Mesenchymal stem cell of the bone marrow (primary cell): ENCODE measurements around a stretch of chr17.

- CAGE, long polyA plus RNA = no peak
Observed at GRCh38 chr17:28747530-28748135, 3.8 kb downstream of the TRAF4 start.

DNA sequence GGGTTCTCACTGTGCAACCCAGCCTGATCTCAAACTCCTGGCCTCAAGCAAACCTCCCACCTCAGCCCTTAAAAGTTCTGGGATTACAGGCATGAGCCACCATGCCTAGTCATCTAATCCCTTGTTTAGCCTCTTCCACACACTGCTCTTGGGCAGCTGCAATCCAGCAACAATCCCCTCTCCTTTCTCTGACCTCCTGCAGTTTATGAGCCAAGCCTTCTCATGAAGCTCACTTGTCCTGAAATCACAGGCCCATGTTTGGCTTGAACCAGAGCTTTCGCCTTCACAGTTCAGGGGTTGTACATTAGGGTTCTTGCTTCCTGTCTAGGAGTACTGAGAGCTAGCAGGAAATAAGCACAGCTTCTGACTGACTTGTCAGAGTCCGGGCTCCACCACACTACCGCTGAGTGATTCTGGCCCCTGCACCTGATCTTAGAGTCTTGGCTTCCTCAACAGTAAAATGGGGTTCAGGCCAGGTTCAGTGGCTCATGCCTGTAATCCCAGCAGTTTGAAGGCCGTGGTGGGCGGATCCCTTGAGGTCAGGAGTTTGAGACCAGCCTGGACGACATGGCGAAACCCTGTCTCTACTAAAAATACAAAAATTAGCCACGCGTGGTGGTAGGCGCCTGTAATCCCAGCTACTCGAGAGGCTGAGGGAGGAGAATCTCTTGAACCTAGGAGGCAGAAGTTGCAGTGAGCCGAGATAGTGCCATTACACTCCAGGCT, 16.4 kb downstream of the ERAL1 start:
- CAGE, long polyA plus RNA = no peak

DNA sequence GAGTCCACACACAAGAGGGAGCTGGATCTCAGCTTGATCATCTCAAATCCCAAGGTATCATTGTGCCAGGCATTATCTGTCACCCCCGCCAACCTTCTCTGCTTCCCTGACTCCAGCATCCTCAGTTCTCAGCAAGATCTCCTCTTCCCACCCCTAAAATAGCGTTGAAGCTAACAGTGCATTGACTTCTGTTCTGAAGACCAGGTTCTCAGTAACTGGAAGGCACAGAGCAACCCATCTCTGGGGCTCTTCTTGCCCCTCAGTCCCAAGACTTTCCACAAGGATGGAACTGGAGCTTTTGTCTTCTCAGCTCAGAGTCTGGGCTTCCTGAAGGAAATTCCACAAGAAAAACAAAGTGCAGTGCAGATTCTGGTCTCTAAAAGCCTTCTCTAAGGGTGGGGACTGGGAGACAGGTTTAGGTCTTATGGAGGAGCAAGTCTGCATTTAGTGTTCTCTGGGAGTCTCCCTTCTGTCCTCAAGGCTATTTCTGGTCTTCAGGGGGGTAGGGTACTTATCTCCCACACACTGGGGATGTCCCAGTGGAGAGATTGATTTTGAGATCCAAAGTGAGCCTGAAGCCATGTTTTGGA, 1.5 kb downstream of the FLOT2 start:
- CAGE, long polyA plus RNA = no peak

GRCh38 chr17:28906142-28906682, 3.3 kb upstream of the DHRS13 start:
- CAGE, long polyA plus RNA = no peak

DNA sequence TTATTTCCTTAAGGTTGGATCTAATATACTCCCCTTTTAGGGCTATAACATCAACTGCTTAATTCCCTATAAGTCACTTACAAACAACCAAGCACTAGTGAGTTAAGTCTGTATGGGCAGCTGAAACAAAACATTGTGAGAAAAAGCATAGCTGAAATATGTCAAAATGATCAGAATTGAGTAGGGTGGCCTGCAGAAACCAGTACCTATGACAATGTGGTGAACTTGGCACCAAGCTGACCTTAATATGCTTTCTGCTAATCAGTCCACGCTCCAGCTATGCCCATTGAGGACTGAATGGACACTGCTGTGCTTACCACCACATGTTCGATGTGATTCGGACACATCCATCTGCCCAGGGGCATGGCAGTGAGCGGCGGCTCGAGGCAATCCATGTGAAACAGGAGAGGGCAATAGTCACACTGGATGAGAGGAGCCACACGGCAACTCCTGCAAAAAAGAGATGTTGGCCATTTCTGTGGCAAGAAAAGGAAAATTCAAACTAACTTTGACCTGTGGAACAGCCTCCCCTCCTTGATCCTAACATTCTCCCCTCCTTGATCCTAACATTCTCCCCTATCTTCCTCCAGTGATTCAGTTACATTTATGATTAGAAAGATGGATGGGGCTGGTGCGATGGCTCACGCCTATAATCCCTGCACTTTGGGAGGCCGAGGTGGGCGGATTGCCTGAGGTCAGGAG, 16.1 kb upstream of the DHRS13 start:
- CAGE, long polyA plus RNA = no peak

DNA sequence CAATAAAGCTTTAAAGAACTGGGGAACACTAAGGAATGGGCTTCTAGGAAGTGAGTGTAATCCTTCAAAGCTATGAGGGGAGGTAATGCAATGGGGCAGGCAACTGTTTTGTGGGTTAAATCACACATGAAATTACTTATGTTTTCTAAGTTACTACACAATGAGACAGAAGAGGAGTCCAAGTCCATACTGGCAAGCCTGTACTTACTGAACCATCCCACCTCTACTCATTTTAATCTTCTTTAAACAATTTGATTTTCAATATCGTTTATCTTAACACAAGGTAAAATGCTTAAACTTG, 21.0 kb downstream of the PHF12 start:
- CAGE, long polyA plus RNA = no peak

DNA sequence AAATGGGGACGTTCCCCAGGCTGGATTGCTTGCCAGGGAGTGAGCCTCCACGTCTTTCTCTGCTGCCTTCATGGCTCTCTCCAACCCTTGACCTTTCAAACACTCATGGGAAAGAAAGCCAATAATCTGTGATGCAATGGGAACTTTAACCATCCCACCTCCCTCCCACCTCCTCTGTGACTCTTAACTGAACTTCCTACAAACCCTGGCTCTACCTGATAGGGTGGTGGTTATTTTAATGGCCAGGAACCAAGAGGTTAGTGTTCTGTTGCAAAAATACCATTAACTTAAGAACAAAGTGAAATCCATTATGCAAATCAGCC, 2.8 kb downstream of the PIPOX start:
- CAGE, long polyA plus RNA = no peak

DNA sequence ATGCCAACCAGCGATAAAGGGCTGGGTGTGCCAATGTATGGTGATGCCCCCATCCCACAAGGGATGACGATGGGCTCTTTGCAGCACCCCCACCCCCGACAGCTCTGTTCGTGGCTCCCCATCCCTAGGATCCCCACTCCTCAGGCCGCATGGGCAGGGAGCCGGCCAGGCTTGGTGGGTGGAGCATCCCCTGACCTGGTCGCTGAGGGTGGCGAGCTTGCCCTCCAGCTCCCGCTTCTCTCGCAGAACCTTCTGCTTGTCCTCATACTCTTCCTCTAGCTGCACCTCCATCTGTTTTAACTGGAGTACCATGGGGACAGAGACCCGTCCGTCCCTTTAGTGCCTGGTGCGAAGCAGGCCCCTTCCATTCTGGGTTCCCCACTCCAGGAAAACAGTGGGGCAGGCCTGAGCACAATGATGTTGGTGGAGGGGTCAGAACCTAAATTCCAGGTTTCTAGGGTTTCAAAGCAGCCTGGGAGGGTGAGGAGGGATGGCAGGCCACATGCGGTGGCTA, 50.2 kb downstream of the PIPOX start:
- CAGE, long polyA plus RNA = no peak

- CAGE, long polyA plus RNA = no peak
Observed at GRCh38 chr17:29148197-29149498, 31.6 kb downstream of the MYO18A start.

DNA sequence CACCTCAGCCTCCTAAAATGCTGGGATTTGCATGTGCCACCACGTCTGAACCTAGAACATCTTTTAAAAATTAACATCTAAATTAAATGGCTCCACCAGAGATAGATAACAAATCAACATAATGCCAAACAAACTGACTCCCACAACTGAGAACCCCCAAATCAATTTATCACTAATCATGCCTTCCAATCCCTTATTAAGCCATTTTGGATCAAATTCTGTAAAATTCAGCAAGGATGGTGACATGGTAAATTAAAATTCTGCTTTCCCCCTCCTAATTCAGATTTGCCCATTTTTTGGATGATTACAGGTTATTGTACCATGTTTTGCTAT, 16.7 kb downstream of the NUFIP2 start:
- CAGE, long polyA plus RNA = no peak

GRCh38 chr17:29332563-29332762, 38.5 kb upstream of the NUFIP2 start:
- CAGE, long polyA plus RNA = no peak

GRCh38 chr17:29424676-29425286, 34.6 kb downstream of the TAOK1 start:
- CAGE, long polyA plus RNA = no peak

DNA sequence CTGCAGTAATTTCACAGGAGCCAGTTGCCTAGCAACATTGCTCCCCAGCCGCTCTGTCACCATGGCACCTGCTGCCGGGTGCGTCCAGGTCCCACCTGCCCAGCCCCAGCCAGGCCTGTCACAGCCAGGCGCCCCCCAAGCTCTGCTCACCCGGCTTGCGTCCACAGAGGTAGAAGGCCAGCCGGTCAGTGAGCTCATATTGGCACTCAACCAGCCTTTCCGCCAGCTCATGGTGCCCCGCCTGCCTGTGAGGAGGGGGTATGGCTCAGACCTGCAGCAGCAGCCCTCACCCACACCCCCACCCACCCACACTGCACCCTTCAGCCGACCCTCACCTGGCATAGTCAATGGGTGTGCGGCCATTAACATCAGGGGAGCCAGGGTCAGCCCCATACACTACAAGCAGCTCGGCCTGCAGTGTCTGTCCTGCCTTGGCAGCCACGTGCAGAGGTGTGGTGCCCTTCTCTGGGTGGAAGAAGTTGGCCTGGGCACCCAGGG, 7.8 kb downstream of the GIT1 start:
- CAGE, long polyA plus RNA = no peak

DNA sequence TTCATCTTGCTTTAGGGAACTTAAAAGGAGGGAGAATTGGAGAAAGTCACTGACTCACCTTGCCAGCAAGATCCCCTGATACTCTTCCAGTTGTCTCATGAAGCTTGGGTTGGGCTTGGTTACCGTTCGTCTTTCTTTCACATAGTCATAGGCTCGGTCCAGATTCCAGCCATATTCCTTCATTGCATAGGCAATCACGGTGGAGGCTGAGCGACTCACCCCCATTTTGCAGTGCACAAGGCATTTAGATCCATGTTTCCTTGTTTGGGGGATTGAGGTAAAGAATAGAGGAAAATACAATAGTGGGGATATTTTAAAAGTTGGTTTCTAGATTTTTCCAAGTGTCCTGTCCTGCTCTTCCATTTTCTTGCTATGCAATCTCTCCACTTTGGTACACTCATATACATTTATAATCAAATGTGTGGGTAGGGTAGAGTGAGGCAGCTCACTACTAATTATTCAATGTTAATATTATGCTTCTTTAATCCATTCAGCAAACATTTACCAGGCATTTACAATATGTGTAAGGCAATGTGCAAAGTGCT, 25.4 kb upstream of the CORO6 start:
- CAGE, long polyA plus RNA = no peak

- CAGE, long polyA plus RNA = no peak
Observed at GRCh38 chr17:29674259-29674743, 51.6 kb upstream of the CORO6 start.

DNA sequence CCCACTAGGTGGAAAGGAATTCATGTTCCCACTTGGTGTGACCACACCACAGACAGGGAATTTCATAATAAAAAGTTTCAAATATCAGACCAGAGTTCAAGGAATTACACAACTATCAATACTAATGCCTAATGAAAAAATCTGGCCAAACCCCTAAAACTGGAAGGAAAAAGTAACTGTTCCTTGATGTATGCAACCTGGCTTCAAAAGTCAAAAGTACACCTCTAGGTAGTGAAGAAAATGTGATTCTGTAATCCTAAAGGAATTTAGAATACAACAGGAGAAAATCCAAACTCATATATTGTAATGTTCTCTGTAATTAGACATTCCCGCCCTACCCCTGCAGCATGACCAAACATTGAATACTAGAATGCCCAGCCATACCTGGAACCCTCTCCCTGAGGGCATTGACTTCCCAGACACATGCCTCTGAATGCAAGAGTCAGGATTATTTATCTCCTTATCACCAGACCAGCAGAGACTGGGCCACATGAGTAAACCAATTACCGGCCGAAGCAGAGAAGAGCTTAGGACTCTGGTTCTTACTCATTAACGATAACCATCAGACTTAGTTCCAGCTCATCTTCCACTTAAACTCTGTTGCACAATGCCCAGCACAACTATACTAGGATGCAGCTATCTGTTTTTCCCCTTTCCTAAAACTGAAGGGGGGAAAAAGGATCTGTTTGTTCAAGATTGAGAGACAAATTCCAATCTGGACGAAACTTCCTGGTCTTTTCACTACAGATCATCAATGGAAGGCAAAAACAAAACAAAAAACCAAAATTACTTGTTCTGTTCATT, 88.1 kb upstream of the CORO6 start:
- CAGE, long polyA plus RNA = no peak

DNA sequence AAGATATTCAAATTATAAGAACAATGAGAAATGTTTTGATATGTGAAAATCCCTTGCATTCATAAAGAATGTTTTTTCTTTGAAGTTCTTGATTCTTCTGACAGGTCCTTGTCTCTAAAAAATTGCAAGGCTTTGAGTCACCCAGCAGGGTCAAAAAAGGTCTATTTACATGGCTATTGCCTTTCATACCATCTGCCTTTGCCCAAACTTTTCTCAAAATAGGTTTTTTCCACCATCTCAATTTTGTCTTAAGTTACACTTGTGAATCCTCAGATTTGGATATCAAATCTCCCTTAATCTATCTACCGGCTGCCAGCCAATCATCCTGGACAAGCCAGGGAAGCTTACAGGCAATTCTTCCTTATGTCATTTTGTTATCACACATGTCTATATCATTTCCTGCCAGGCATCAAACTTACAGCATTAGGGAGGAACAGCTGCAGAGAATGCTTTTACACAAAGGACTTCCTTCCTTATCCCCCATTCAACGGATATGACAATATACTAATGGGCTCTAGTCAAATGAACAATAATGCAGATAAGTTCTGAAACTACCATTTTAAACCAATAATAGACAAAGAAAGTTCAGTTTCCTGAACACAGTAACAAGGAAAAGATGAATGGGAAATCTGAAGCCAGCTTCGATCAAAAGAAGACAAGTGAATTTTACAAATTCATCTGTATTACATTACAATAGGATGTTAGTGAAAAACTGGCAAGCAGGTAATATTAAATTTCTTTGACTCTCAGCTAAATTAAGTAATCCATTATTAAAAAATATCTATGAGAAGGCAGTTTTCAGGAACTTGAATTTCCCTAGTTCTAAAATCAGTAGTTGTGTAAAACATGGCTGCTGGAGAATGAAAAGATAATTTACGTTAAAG, 104.2 kb upstream of the CORO6 start:
- CAGE, long polyA plus RNA = no peak

DNA sequence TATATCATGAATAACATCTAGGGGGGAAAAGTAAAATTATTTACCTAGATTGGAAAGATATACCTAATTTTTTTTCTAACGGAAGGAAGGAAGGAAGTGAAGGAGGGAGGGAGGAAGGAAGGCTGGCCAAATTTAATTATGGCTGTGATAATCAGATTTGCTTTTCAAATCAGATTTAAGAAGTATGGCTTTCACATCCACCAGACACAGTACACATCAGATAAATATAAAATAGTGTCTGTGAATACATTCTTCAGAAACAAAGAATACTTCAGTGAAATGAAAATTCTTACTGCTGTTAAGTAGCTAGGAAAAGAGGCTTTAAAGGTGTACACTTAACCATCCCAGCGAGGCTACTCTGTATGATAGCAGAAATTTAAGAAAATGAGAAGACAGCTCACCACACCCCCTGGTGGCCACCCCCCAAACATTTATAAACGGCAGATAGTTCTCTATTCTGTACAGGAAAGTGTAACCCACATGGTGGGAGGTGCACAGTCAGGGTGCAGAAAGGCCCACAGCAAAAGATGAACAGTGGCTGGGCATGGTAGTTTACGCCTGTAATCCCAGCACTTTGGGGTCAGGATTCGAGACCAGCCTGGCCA, 150.9 kb downstream of the SSH2 start:
- CAGE, long polyA plus RNA = no peak

DNA sequence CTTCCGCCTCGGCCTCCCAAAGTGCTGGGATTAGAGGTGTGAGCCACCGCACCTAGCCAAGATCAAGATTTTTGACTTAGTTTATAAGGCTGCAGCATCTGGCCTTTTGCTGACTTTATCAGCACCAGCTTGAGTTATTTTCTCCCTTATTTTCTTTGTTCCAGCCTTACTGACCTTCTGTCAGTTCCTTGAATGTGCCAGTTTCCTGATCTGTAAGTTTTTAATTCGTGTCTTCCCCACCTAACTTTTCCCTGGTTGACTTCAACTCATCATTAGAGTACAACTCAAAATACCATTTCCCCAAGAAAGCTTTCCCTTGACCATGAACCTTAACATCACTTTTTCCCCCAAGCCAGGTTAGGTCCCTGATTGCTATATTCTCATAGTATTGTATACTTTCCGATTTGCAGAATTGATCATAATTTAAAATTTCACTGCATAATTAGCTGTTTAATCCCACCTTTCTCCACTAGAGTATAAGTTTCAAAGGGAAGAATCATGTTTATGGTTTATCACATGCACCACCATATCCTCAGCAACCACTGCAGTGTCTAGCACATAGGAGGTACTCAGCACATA, 99.9 kb downstream of the SSH2 start:
- CAGE, long polyA plus RNA = no peak

DNA sequence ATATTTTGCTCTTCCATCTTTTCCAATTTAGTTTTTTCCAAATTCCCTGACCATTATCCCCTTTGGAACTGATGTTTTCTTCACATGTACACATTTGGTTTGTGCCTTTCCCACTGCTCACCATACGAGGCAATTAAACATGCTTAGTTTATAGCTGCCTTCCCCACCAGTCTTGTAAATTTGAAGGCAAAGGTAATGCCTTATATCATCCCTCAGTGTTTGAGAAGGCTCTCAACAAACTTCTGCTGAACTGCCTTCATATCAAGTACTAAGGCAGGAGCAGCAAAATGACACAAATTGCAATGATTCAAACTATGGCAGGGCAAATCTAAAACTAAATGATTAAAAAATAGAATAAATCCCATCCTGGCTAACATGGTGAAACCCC, 12.7 kb downstream of the SSH2 start:
- CAGE, long polyA plus RNA = no peak